ENCODE results near the genes ZNF850, ZNF420 and PSMD8.

DNA sequence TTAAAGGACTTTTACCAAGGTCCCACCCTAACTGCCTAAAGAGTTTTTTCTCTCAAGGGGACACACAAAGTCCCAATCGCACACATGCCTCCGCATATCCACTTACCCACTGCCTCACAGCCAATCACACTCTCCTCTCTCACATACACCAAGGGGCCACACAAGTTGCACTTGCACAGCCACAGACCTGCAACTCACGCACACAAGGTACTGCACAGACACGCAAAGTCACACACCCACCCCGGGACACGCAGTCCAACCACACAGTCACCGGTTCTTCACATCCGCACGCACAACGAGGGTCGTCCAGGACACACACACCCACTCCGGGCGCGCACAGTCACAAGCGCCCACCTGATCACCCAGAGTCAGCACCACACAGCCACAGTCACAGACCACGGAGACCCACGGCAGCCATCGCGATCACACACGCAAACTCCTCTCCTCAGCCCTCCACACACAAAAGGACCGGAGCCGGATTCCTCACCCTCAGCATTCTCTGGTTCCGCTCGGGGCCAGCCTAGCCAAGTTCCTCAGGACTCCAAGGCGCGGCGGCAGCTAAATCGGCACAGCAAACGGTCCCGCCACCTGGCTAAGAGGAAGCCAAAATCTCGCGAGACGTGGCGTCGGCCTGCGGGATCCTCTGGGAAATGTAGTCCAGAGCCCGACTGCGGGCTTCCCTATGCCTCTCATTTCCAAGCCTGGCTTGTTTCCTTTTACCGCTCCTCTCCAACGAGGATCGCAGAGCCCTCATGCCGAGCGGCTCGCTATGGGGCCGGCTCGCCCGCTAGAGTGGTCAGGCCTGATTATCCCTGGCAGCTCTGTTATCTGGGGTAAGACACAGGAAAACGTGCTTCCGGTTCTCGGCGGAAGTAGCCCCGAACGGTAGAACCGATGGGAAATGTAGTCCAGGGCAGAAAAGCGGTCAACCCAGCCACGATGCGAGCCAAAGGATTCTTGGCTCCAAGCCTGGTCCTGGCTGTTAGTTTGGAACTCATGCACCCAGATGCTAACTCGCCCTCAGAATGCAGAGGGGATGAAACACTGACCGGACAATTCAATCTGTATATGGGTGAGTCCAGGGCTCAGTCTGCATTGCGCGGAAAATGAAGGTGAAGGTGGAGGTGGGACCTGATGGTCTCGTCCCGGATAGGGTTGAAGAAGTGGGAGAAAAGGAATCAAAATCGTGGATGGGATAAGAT is at the start of gene ZNF850:
TSS of gene ZNF850 (minus strand) at position 570 of the 1,202 bp plus-strand sequence.
- RRBS, result 2% methylated on average over 14 of the region's 64 CpGs

- RRBS, result 1% methylated on average over 40 of the region's 67 CpGs
These were observed at the start of gene ZNF420 for GRCh38 chr19:37077520-37078721. Gene ZNF420, plus strand, starts transcription at chr19:37078433.

DNA sequence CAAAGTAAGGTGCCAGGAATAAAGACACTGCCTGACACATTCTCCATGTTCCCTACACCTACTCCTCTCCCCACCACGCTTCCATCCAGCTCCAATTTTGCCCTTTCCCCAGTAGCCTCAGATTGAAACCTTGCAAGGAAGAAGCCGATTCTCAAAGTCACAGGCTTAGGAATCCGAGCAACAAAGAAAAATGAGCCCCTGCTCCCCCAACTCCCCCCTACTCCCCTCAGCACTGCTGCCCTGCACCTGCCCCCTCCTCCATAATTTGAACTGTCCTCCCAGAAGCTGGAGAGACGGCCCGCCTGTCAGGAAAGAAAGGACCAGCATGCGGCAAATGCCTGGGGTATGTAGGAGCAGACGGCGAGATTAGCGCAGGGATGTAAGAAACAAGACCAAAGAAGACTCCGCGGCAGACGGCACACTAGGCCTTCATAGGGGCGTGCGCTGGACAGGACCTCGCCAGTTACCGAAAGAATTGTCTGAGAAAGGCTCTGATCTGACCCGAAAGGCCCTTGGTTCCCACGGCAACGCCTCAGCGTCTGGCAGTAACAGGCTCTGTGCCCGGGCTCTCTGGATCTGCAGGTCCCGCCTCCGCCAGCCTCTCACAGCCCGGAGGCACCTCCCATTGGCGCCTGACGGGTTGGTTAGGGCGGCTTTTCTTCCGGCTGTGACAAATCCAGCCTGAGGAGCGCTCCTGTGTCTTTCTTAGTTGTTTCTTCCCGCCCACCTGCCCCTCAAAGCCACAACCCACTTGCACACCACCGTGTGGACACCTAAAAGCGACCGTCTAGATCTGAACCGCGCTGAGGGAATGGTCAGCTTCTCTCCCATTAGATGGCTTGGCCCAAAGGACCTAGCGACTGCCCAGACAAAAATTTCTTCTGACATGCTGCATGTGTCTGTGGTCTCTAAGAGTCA is 21.9 kb upstream of the ZNF875 start:
- RRBS, result no CpG with 5 or more reads among the region's 36 CpGs

DNA sequence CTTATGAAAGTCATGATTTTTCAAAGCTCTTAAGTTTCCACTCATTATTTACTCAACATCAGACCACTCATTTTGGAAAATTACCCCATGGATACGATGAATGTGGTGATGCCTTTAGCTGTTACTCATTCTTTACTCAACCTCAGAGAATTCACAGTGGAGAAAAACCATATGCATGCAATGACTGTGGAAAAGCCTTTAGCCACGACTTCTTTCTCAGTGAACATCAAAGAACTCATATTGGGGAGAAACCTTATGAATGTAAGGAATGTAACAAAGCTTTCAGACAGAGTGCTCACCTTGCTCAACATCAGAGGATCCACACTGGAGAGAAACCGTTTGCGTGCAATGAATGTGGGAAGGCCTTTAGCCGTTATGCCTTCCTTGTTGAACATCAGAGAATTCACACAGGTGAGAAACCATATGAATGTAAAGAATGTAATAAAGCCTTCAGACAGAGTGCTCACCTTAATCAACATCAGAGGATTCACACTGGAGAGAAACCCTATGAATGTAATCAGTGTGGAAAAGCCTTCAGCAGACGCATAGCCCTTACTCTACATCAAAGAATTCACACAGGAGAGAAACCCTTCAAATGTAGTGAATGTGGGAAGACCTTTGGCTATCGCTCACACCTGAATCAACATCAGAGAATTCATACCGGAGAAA is 18.0 kb downstream of the ZNF527 start:
- RRBS, result no CpG with 5 or more reads among the region's 8 CpGs

- RRBS, result 3% methylated on average over 5 of the region's 52 CpGs
These were observed 27.7 kb downstream of the ZNF607 start for GRCh38 chr19:37691609-37692543.

DNA sequence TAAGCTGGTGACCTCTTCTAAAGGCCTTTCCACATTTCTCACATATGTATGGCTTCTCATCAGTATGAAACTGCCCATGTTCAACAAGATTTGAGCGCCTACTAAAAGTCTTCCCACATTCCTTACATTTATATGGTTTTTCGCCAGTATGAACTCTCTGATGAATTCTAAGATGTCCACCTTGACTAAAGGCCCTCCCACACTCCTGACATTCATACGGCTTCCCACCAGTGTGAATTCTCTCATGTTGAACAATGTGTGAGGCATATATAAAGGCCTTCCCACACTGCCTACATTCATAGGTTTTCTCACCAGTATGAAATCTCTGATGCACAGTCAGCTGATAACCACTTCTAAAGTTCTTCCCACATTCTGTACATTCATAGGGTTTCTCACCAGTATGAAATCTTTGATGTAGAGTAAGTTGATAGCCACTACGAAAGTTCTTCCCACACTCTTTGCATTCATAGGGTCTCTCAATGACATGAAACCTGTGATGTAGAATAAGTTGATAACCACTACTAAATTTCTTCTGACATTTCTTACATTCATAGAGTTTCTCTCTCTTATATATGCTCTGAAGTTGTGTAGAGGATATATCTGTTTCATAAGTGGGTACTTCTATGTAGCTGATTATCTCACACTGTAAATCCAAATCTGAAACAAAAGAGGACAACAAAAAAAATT is 20.1 kb upstream of the ZNF607 start:
- RRBS, result no CpG with 5 or more reads among the region's 4 CpGs

GRCh38 chr19:37932769-37934055 is 26.2 kb downstream of the SIPA1L3 start:
- RRBS, result 10% methylated on average over 3 of the region's 17 CpGs

DNA sequence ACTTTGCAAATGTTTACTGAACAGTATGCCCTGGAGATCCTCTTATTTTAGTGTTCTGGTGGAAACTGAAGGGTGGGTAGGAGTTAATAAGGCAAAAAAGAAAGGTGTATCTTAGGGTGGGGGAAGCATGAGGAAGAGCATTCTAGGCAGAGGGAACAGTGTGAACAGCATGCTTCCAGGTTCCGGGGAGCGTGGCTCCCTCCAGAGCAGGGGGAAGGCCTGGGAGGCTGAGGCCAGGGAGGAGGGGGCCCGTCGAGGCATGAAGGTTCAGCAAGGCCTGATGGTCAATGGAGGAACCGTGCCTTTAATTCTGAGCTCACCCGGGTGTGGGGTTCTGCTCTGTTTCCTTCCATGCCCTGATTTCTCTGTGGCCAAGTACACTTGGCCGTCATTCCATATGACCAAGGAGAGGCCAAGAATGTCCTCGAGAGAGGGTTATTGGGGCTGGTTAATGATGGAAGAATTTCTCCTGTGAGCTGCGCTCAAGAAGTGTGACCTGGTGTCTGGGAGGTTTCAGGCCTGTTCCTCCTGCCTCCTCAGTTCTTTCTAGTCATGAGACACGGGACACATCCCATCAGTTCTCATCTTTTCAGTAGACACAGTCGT is 73.5 kb downstream of the SIPA1L3 start:
- RRBS, result no CpG with 5 or more reads among the region's 11 CpGs

DNA sequence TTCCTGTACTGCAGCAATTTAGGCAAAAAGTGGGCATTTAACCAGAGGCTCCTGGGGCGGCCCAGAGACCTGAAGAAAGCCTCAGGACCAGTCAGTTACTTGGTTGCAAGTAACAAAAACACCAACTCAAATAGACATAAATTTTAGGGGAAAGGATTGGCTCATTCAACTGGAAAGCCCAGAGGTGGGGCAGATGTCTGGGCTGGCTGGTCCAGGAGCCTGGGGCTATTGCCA is 97.1 kb downstream of the SIPA1L3 start:
- RRBS, result no CpG with 5 or more reads among the region's 1 CpG

DNA sequence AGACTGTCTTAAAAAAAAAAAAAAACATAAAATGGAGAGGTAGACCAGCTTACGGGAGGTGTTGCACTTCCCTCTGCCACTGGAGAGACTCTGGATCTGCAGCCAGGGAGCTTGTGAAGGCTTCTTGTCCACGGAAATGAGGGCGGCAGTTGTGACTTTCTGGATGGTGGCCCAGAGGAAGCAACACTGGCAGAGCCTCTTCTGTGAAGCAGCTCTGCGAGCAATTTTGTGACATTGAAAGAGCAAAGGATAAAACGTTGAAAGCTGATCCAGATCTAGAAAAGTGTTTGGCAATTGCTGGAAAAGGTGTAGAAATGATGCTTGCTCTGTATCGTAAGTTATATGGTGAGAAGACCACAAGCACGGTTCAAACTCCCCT is 10.4 kb downstream of the SPINT2 start:
- RRBS, result no CpG with 5 or more reads among the region's 7 CpGs

GRCh38 chr19:38374540-38375652 is at the start of gene PSMD8:
Gene PSMD8, plus strand, starts transcription at chr19:38374571.
- RRBS, result 1% methylated on average over 35 of the region's 75 CpGs

GRCh38 chr19:38395642-38395893 is 7.1 kb downstream of the SPRED3 start:
- RRBS, result 4% methylated on average over 18 of the region's 32 CpGs

GRCh38 chr19:38403539-38403907 is 630 bp downstream of the FAM98C start:
- RRBS, result 1% methylated on average over 11 of the region's 30 CpGs

- RRBS, result 2% methylated on average over 5 of the region's 44 CpGs
These were observed 8.2 kb downstream of the RASGRP4 start for GRCh38 chr19:38417510-38418429.

DNA sequence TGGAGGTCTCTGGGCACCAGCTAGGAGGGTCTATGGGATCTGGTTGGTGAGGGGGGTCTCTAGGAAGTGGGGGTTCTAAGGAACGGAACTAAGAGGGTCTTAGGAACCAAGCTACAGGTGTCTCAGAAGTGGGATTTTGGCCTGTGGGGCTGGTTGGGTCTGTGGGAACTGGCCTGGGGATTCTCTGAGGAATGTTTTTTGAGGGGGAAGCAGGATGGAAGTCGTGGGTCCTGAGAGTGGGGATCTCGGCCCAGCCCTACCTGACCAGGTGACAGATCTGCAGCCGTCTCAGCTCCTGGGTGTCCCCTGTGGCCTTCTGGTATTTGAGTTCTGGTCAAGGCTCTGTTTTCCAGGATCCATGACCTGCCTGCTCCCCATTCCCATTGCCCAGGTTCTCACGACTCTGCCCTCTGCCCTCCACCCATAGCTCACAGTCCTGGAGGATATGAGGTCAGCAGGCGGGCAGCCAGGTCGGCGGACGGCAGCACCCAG is 5.3 kb downstream of the RASGRP4 start:
- RRBS, result no CpG with 5 or more reads among the region's 9 CpGs

GRCh38 chr19:38640212-38640985 is 7.0 kb upstream of the ACTN4 start:
- RRBS, result no CpG with 5 or more reads among the region's 16 CpGs

DNA sequence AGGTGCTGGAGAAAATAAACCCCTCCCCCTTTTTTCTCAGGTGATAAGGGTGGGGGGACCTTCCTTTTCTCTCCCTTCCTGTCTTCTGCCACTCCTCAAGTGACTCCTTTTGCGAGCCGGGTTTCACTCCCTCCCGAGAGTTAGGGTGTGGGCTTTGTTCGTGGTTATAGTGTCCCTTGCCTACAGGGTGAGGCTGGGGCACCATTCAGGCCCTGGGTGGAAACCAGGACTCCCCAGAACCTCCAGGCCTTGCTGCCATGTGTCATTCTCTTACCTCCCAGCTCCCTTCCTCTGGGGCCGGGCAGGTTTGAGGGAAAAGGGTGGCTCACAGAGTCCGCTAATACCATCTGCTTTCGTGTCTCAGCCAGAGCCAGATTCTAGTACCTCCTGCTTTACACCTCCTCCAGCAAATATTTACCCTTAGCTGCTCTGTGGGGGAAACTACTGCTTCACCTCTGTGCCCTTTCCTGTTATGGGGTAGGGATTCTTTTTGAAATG is 2.8 kb downstream of the ACTN4 start:
- RRBS, result no CpG with 5 or more reads among the region's 7 CpGs

GRCh38 chr19:38660701-38661637 is 13.5 kb downstream of the ACTN4 start:
- RRBS, result no CpG with 5 or more reads among the region's 16 CpGs

DNA sequence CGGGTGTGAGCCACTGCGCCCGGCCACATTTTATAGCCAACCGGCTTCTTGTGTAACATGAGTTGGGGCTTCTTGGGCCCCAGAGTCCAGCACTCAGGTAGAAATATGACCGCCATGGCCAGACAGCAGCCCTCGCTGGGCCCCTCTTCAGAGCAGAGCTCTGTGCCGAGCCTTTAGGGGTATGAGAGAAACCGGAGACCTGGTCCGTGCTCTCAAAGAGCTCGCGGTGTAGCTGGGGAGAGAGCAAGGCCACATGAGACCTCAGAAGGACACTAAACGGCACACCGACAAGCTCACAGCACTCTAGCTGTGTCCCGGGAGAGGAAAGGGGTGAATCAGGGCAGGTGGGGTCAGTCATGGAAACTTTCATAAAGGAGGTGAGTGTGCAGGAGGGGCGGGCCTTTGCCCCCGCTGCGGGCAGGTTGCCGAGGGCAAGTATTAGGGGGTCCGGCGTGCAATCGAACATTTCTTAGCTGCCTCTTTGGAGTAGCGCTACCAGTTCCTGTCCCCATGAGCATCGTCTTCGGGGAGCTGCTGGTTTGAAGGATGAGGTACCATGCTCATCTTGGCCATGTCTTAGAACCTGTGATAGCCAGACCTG is 15.8 kb downstream of the ACTN4 start:
- RRBS, result 88% methylated on average over 6 of the region's 24 CpGs

GRCh38 chr19:38695851-38697057 is 48.0 kb downstream of the CAPN12 start:
- RRBS, result no CpG with 5 or more reads among the region's 27 CpGs